Psoas muscle (tissue), 2 donors: ENCODE measurements around a stretch of chr22.

GRCh38 chr22:42619200-42620143 lies 4.8 kb upstream of the POLDIP3 start:
- PRO-cap, 2 experiments = no peak in any of the 2 experiments

- PRO-cap, 2 experiments = no peak in any of the 2 experiments
These were observed 9.0 kb upstream of the POLDIP3 start for GRCh38 chr22:42623661-42624186.

DNA sequence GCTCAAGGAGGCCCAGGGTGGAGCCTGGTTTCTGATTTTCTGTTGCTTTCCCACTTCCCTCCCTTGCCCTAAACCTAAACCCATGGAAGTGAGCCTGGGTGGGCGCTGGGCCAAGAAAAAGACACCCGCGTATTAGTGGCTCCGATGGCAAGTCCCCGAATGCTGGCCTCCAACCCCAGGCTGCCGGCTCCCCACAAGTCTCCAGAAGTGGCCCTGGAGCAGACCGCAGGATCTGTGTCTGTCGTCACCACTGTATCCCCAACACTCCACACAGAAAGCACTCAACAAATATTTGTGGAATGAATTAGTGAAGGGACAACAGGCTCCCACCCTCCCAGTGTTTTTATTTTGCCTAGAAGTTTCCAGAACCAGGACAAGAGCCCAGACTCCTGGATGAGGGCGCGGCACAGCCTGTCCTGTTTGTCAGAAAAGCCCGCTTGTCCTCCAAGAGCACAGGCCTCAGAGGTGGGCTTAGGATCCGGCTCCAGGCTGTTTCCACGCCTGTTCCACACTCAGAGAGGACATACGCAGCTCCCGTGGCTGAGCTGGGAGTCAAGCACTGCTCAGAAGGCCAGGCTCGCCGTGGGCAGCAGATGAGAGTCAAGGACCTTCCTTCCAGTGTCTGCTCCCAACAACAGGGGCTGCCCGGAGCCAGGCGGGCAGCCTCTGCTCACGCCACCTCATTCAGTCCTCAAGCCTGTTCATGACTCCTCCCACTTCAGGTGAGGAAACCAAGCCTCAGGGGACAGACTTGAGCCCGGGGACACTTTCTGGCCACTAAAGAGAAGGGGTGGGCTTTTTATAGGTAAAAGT lies 4.0 kb downstream of the CYB5R3 start:
- PRO-cap, 2 experiments = peak in 1 of 2 experiments; most common plus-strand start position 566 of the sequence (in 1); most common minus-strand start position 279 of the sequence (in 1)

- PRO-cap, 2 experiments = no peak in any of the 2 experiments
These were observed 31.4 kb upstream of the CYB5R3 start for GRCh38 chr22:42680507-42681006.

GRCh38 chr22:42776323-42777494 lies 56.0 kb upstream of the A4GALT start:
- PRO-cap, 2 experiments = no peak in any of the 2 experiments

DNA sequence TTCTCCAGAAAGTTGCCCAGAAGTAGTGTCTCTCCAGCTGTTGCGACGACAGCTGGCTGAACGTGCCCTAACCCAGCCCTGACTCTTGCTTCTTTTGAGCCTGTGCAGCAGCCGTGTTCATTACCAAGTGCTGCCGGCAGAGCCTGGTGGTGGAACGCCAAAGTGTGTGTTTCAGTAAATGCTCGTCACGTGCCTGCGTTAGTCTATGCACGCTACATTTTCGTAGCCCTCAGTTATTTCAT lies 66.1 kb downstream of the ARFGAP3 start:
- PRO-cap, 2 experiments = no peak in any of the 2 experiments

DNA sequence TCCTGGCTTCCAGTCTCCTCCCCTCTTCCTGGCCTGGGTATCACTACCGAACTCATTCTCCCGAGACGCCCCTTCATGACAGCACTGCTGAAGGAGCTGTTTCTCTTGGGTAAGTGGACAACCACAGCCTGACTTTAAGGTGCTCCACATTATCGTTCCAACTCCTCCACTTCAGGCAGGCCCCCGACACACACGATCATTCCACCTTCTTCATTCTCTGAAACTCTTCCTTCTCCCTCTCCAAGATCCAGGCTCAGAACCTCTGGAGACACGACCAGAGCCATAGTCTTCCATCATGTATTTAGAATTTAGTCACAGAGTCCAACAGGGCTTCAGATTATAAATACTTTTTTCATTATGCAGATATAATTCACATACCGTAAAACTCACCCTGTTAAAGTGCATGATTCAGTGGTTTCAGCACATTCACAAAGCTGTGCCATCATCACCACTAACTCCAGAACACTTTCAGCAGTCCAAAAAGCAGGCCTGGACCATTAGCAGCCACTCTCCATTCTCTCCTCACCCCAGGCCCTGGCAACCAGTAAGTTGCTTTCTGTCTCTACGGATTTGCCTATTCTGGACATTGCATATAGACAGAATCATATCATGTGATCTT lies 36.1 kb downstream of the ARFGAP3 start:
- PRO-cap, 2 experiments = no peak in any of the 2 experiments

DNA sequence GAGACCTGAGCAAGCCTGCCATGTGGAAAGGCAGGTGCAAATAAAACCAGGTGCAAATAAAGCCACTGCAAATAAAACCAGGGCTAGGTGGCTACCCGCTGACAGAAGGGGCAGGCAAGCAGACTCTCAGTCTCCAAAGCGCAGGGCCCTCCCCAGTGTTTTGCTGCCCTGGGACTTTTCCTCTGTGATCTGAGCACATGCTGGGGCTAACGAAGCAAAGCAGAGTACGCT lies 22.5 kb upstream of the ARFGAP3 start:
- PRO-cap, 2 experiments = no peak in any of the 2 experiments

GRCh38 chr22:42881901-42882731 lies 25.0 kb upstream of the ARFGAP3 start:
- PRO-cap, 2 experiments = peak in 2 of 2 experiments; most common plus-strand start chr22:42882562 (in 1); most common minus-strand start chr22:42882407 (in 2)

- PRO-cap, 2 experiments = no peak in any of the 2 experiments
These were observed 77.3 kb upstream of the ARFGAP3 start for GRCh38 chr22:42934247-42934911.

DNA sequence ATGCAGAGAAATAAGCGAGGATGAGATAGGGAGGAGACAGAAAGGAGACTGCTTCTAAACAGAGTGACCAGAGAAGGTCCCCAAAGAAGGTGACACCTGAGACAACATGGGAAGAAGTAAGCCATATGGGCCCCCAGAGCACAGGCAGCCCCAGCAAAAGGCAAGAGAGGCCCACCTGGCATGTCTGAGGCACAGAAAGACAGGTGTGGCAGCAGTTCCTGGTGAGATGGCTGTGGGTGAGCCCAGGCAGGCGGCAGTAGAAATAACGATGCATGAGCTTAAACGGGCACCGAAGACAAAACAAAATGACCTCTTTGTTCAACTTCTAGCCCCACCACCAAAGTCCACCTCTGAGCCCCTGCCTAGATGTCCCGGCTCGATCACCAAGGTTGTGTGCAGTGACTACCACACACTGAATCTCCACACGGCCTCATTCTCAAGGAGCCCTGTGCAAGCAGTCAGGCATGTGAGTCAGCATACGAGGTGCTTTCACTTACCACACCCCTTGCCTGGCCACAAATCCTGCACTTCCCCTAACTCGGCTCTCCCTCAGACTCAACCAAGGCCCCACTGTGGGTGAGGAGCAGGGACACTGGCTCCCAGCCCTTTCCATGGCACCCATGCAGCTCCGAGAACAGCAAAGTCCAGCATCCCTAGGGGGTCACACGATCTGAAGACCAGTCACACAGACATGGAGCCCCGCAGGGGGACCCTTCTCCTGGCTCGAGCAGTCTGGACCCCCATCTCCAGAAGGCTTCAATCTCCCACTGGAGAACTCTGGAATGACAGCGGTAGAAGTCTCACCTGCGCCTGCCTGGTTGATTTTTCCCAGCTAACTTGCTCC lies 77.6 kb downstream of the PACSIN2 start:
- PRO-cap, 2 experiments = no peak in any of the 2 experiments

GRCh38 chr22:42951154-42952228 lies 63.5 kb downstream of the PACSIN2 start:
- PRO-cap, 2 experiments = no peak in any of the 2 experiments

- PRO-cap, 2 experiments = no peak in any of the 2 experiments
These were observed 51.1 kb downstream of the PACSIN2 start for GRCh38 chr22:42963792-42964284.

GRCh38 chr22:42972086-42973066 lies 42.6 kb downstream of the PACSIN2 start:
- PRO-cap, 2 experiments = no peak in any of the 2 experiments

- PRO-cap, 2 experiments = no peak in any of the 2 experiments
These were observed 6.6 kb upstream of the BIK start for GRCh38 chr22:43103904-43104430.

GRCh38 chr22:43148561-43149001 lies 2.8 kb upstream of the TSPO start:
- PRO-cap, 2 experiments = no peak in any of the 2 experiments

- PRO-cap, 2 experiments = no peak in any of the 2 experiments
These were observed 16.0 kb downstream of the TTLL12 start for GRCh38 chr22:43171002-43171287.

DNA sequence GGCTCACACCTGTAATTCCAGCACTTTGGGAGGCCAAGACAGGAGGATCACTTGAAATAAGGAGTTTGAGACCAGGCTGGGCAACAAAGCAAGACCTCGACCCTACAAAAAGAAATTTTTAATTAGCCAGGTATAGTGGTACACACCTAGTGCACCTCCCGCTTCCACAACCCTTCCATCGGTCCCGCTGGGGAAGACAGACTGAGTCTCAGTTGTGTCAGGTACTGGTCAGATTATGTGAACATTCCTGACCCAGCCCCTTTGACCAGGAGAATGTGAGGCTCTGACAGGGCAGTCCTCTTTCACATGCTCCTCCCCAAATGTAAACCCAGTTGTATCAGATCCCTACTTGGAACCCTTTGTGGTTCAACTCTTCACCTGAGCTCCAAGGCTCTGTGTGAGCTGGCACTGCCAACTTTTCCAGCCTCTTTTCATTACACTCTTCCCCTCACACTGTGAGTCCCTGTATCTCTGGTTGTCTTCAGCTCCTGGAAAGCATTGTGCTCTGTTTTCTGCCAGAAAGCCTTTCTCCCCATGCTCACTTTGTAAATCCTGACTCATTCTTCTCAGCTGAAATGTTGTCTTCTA lies 1.9 kb upstream of the TTLL12 start:
- PRO-cap, 2 experiments = no peak in any of the 2 experiments

GRCh38 chr22:43213855-43214336 lies 27.0 kb upstream of the TTLL12 start:
- PRO-cap, 2 experiments = no peak in any of the 2 experiments

GRCh38 chr22:43235453-43236149 lies 48.7 kb upstream of the TTLL12 start:
- PRO-cap, 2 experiments = no peak in any of the 2 experiments